CD14-positive monocyte (primary cell): ENCODE data around the gene COCH.

DNA sequence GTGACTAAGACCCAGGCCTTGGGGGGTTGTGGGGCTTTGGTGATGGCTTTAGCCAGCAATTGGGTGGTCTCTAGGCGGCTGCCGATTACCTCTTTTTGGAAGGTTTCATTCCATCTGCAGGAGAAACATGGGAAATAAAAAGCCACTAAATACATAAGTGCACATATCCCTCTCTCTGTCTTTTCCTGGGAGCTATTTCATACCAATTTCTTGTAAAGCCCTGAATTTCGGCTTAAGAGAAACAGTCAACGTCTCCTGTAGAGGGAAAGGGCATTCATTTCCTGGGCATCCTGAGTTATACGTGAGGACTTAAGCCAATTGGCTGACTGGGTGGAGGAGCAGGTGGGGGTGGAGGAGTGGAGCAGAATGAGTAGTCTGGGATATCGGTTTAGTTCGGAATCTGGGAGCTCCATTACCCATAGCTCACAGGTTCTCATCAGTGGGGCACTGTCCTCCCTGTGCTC is 862 bp downstream of the SDR39U1 start:
- CAGE, long polyA plus RNA, result no peak

DNA sequence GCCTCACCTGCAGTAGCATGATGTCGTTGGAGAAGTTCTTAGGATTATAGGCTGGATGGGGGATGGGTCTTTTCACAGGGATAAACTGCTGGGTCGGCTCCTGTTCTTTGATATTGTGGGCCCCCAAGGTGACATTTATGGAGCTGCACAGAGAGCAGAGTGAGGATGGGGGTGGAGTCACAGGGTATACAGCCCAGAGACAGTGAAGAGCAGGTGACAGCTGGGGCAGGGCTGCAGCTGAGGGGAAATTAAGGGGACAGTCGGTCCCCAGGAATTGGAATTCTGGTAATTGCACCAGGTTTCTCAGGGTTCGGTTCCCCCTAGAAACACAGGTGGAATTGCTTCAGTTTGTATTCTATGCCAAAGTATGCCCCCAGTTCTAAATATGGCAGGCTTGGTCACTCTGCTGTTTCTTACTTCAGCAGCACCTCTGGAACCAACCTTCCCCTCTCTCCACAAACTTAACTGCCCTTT is 1.6 kb downstream of the GZMB start:
- CAGE, long polyA plus RNA, result no peak

DNA sequence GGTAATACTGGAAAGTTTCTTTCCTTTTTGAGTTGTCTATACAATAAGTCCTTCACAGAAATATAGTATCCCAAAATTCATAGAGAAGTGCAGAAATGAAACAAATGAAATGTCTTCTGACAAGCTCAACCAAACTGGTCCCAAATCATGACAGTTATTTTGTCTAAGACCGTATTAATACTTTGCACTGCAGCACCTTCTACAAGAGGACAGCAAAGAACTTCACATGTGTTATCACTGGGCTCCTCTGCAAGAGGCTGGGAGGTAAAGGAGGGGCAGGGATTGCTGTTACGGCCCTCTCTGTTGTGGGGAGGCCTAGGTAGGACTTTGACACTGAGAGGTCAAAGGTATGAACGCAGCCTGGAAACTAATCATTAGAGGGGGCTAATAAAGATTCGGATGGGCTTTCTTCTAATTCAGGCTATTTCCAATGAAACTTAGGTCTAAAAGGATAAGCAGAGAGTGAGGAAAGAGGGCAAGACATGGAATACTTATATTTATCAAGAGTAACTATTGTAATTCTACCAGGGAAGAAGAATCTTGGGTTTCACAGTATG is 176.2 kb upstream of the GZMB start:
- CAGE, long polyA plus RNA, result no peak

- CAGE, long polyA plus RNA, result no peak
These were observed 61.2 kb upstream of the STXBP6 start for GRCh38 chr14:25111006-25111746.

GRCh38 chr14:25132844-25133373 is 83.0 kb upstream of the STXBP6 start:
- CAGE, long polyA plus RNA, result no peak

DNA sequence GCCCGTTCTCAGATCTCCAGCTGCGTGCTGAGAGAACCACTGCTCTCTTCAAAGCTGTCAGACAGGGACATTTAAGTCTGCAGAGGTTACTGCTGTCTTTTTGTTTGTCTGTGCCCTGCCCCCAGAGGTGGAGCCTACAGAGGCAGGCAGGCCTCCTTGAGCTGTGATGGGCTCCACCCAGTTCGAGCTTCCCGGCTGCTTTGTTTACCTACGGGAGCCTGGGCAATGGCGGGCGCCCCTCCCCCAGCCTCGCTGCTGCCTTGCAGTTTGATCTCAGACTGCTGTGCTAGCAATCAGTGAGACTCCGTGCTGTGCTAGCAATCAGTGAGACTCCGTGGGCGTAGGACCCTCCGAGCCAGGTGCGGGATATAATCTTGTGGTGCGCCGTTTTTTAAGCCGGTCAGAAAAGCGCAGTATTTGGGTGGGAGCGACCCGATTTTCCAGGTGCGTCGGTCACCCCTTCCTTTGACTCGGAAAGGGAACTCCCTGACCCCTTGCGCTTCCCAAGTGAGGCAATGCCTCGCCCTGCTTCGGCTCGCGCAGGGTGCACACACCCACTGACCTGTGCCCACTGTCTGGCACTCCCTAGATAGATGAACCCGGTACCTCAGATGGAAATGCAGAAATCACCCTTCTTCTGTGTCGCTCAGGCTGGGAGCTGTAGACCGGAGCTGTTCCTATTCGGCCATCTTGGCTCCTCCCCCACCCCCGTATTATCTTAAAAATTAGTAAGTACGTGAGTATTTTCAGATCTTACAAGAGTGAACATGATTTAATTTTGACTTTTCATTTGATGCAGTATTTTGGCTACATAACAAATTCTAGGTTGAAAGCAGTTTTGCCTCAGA is 81.1 kb upstream of the NOVA1 start:
- CAGE, long polyA plus RNA, result no peak

- CAGE, long polyA plus RNA, result no peak
These were observed 578.2 kb upstream of the FOXG1 start for GRCh38 chr14:28188143-28189018.

- CAGE, long polyA plus RNA, result no peak
These were observed 502.2 kb upstream of the FOXG1 start for GRCh38 chr14:28264240-28264881.

DNA sequence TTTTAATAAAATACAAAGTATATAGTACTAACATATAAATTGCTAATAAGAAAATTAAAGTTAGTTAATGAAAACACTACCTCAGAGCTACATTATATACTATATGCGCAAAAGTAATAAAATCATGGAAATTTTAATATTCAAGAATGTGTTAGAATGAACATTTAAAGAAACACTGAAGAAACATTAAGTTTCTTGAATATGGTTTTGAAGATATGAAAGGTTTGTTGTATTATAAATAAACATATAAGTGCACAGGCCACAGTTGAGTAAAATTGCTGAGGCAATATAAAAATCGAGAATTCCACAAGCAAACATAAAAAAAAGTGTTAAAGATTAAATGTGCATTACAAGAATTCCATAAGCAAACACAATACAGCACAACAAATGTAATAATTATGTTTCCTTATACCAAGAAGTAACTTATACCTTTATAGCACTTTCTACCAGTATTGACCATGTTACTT is 262.1 kb upstream of the FOXG1 start:
- CAGE, long polyA plus RNA, result no peak

GRCh38 chr14:28765883-28766728 is 481 bp upstream of the FOXG1 start:
- CAGE, long polyA plus RNA, result no peak

- CAGE, long polyA plus RNA, result no peak
These were observed 177.0 kb upstream of the PRKD1 start for GRCh38 chr14:30104730-30104993.

DNA sequence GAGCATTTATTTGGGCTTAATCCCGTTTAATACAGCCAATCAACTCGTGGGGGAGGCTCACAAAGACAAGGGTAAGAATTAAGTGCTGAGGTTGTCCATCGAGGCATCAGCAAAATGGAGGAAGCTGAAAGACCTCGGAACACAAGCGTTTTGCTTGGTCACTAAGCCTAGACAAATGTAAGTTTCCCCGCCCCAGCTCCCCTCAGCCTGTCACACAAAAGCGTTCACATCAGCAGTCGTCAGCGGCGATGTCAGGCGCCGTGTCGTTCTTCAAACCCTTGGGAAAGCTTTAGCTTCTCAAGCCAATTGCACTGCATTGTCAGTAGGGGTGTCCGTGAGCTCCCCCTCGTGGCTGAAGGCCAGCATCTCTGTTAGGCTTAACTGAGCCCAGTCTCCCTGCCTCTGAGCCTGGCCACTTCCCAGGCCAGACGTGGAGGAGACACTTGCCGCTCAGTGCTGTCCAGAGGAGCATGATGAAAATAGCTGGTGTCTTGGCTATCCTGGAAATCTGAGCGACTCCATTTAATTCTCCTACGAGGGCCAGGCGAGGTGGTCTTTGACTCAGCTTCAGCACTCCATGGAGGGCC is 288.3 kb upstream of the G2E3 start:
- CAGE, long polyA plus RNA, result no peak

DNA sequence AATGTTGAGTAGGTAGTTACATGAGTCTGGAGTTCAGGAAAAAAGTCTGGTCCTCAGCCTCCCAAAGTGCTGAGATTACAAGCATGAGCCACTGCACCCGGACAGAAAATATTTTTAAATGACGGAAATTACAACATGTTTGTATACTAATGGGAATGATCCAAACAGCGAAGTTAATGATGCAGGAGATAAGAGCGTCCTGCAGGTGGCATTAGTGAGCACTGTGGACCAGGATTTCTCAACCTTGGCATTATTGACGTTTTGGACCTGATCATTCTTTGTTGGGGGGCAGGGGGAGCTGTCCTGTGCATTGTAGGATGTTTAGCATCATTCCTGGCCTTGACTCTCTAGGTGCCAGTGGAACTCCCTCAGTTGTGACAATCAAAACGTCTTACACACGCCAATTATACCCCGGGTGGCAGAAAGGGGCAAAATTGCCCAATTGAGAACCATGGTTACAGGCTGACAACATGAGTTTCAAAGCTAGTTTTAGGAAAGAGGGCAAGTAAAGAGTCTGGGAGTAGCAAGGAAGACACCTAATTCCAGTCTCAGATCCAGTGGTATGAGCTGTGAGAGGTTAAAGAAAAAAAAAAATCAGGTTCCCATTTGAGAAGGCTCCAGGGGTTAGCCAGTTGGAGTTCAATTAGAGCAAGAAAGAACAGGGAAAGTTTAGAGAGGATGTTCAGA is 34.2 kb downstream of the SCFD1 start:
- CAGE, long polyA plus RNA, result no peak

GRCh38 chr14:30670092-30670530 is 48.0 kb downstream of the SCFD1 start:
- CAGE, long polyA plus RNA, result no peak

DNA sequence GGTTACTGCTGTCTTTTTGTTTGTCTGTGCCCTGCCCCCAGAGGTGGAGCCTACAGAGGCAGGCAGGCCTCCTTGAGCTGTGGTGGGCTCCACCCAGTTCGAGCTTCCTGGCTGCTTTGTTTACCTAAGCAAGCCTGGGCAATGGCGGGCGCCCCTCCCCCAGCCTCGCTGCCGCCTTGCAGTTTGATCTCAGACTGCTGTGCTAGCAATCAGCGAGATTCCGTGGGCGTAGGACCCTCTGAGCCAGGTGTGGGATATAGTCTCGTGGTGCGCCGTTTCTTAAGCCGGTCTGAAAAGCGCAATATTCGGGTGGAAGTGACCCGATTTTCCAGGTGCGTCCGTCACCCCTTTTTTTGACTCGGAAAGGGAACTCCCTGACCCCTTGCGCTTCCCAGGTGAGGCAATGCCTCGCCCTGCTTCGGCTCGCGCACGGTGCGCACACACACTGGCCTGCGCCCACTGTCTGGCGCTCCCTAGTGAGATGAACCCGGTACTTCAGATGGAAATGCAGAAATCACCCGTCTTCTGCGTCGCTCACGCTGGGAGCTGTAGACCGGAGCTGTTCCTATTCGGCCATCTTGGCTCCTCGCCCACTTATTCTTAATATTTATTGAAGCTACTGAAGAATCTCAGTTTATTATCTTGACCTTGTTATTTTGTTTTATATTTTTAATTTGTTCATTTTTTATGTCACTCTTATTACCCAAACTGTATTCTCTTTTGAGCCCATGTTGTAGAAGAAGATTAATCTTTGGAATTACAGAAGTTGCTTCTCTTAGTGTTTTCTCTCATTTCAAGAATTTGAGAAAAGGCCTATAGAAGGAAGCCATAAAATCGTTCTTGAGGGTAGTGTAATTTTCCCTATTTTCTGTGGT is 68.4 kb downstream of the SCFD1 start:
- CAGE, long polyA plus RNA, result no peak

DNA sequence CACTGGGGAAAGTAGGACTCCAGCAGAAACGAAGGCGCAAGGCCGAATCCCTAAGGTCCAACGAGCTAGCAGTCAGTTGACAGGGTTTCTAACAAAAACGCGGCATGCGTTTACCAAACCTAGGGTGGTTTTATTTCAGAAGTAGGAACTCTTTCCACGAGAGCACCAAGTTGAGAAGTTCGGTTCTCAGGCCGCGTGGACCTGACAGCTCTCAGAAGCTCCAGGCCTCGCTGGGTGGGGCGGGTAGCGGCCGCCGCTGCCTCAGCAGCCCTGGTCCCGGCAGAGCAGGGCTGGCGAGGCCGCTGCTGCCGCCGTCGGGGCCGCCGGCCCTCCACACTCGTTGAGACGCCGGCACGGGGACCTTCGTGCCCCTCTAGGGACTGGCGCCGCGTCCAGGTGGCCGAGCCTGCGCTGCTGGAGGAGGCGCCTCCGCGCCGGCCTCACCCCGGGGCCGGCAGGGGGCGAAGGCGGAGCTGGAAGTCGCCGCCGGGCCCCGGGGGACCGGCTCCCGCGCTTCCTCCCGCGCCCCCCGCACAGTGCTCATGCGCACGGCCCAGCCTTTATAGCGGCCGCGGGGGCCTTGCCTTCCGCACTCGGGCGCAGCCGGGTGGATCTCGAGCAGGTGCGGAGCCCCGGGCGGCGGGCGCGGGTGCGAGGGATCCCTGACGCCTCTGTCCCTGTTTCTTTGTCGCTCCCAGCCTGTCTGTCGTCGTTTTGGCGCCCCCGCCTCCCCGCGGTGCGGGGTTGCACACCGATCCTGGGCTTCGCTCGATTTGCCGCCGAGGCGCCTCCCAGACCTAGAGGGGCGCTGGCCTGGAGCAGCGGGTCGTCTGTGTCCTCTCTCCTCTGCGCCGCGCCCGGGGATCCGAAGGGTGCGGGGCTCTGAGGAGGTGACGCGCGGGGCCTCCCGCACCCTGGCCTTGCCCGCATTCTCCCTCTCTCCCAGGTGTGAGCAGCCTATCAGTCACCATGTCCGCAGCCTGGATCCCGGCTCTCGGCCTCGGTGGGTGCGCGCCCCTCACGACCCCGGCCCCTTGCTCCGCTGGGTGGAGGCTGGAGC is at the start of gene COCH:
TSS of gene COCH (plus strand) at position 590 of the 1,060 bp plus-strand sequence.
- CAGE, long polyA plus RNA, result no peak

- CAGE, long polyA plus RNA, result no peak
These were observed 15.5 kb downstream of the COCH start for GRCh38 chr14:30889511-30890537.

DNA sequence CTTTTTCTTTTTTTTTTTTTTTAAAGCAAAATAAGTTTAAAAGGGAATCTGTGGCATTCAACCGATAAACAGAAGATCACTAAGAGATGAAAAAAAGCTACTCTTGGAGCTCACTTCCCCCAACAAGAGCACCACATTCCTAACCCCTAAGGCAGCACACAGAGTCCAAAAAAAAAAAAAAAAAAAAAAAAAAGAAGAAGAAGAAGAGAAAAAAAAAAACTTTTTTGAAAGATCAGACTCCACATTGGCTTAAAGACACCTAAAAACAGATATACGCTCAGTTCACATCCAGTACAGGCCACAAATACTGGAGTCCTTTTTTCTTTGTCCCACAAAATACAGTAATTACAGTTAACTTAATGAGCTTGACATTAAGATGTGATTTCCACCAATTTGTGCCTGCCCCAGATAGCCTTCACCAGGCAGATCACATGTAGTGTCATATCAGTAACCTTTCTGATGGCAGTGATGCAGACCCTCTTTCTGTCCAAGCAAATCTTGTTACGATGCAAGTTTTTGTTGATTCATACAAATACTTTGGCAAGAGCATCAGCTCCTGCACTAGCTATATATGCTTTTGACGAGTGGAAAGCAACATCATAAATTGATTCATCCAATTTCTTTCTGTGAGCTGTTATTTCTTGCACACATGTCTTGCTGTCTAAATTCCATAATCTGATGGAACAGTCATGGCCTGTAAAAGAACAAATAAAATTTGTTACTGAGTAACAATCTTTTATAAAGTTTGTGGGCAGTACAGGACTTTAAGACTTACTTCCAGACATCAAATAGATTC is 20.7 kb downstream of the COCH start:
- CAGE, long polyA plus RNA, result no peak

DNA sequence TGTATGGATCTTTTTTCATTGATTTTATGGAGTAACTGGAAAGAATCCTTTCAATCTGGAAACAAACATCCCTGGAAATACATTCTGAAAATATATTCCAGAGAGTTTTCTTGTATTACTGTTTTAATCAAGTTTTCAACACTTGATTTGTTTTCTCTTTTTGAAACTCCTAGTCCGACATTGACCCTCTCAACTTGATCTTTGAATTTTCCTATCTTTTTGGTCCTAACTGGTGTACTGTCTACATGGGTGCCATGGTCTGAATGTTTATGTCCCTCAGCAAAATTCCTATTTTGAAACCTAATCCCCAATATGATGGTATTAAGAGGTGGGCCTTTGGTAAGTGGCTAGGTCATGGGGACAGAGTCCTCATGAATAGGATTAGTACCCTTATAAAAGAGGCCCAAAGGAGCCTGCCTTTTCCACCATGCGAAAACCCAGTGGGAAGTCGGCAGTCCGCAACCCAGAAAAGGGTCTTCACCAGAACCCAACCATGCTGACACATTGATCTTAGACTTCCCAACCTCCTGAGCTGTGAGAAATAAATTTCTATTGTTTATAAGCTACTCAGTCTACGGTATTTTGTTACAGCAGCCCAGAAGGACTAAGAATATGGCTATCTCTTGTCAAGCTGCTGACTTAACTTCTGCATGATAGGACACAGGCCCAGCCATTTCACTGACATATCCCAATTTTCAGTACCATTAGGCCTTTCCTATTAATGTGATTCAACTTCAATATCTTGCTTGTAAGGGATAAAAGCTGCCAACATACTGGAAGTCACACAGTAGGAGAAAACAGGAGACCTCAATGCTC is 66.5 kb downstream of the COCH start:
- CAGE, long polyA plus RNA, result no peak

- CAGE, long polyA plus RNA, result no peak
These were observed 72.6 kb downstream of the COCH start for GRCh38 chr14:30946927-30947340.